ENCODE data around the genes CNIH2, BRMS1 and ZDHHC24.

DNA sequence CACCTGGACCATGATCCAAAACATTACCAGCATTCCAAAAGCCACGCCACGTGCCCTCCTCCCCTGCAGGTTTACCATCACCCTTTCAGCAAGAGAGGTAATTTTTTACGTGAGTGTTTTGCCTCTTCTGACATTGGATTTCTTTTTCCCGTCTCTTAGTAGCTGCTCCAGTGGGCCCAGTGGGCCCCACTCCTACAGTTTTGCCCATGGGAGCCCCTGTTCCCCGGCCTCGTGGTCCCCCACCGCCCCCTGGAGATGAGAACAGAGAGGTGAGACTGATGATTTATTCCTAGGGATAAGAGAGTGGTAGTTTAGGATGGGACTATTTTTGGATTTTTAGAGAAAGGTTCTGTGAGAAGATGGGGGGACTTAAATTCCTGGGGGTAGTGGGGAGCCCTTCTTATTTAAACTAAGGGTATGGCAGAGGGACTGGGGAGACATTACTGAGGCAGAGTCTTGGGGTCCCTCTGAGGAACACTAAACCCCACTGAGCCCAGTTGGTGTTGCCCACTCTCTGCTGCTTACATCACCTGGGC lies 5.0 kb downstream of the SF3B2 start:
- RRBS, 2 experiments: no CpG with 5 or more reads among the region's 7 CpGs

GRCh38 chr11:66059482-66060183 lies 7.5 kb downstream of the SF3B2 start:
- RRBS, 2 experiments: no CpG with 5 or more reads among the region's 19 CpGs

DNA sequence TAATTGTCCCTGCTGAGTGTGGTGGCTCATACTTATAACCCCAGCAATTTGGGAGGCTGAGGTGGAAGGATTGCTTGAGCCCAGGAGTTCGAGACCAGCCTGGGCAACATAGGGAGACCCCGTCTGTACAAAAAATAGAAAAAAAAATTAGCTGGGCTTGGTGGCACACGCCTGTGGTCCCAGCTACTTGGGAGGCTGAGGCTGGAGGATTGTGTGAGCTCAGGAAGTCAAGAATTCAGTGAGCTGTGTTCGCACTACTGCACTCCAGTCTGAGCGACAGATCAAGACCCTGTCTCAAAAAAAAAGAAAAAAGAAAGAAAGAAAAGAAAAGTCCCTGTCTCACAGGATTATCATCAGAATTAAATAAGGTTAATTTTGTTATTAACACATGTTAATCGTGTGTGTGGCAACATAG lies 10.9 kb downstream of the PACS1 start:
- RRBS, 2 experiments: no CpG with 5 or more reads among the region's 6 CpGs

DNA sequence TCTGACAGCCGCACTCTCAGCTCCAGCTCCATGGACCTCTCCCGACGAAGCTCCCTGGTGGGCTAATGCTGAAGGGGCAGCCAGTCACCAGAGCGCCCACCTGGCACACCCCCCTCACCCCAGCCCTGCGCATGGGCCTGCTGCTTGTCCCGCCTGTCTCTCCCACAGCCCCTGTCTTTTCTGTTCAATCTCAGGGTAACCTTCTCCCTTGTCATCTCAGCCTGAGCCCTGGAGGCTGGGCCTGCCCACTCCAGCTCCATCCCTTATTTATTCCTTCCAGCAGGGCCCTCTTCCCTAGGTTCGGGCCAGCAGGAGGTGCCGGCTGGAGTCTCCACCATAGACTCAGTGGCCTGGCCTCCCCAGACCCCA lies 1.6 kb upstream of the RAB1B start:
- RRBS, 2 experiments: 19 to 21% methylated on average over 1 of the region's 8 CpGs

DNA sequence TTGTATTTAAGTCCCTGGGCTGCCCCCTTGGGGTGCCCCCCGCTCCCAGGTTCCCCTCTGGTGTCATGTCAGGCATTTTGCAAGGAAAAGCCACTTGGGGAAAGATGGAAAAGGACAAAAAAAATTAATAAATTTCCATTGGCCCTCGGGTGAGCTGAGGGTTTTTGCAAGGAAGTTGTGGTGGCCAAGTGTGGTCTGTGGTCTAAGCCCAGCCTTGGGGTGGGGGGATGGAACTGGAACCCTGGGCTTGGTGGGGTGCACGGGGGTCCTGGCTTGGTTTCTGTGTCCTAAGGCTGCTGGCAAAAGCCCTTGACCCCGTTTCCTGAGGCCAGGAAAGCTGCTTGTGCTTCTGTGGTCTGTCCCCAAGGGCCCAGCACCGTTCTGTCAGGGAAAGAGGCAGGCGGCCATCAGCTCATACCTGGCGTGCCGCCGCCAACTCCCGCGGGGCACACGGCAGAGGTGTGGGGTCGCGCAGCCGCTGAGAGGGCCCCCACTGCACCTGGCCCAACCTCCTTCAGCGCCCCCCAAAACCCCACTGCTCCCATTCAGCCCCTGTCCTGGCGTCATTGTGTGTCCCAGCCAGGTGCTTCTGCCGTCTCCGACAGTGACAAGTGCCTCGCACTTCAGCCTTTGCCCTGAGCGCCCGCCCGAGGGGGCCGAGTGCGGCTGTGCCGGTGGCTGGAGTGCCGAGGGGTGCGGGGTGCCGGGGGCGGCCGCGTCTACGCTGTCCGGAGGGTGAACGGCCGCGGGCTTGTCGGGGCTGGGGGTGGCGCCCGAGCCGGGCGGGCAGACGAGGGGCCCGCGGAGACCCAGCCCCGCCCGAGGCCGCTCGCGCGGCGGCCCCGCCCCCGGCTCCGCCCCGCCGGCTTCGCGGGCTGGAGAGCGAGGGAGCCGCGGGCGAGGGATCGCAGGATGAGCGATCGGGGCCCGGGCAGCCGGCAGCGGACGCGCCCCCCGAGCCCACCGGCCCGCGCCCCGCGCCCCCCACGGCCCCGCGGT lies at the start of gene CNIH2:
Gene CNIH2, plus strand, starts transcription at position 857 of the 999 bp plus-strand sequence.
- RRBS, 2 experiments: 1 to 2% methylated on average over 40 of the region's 80 CpGs

GRCh38 chr11:66282014-66283288 lies 4.5 kb downstream of the CNIH2 start:
- RRBS, 2 experiments: no CpG with 5 or more reads among the region's 50 CpGs

GRCh38 chr11:66312753-66313688 lies 3.8 kb downstream of the CD248 start:
- RRBS, 2 experiments: 7% methylated on average over 27 of the region's 64 CpGs

- RRBS, 2 experiments: under 1 to 2% methylated on average over 16 to 18 of the region's 61 CpGs
Measured at GRCh38 chr11:66344760-66345671, at the start of gene BRMS1. Gene BRMS1, minus strand, starts transcription at chr11:66345104.

GRCh38 chr11:66371069-66371265 lies 593 bp downstream of the SLC29A2 start:
- RRBS, 2 experiments: no CpG with 5 or more reads among the region's 12 CpGs

- RRBS, 2 experiments: under 1 to 2% methylated on average over 10 to 16 of the region's 44 CpGs
Measured at GRCh38 chr11:66466008-66466832, 485 bp upstream of the PELI3 start.

DNA sequence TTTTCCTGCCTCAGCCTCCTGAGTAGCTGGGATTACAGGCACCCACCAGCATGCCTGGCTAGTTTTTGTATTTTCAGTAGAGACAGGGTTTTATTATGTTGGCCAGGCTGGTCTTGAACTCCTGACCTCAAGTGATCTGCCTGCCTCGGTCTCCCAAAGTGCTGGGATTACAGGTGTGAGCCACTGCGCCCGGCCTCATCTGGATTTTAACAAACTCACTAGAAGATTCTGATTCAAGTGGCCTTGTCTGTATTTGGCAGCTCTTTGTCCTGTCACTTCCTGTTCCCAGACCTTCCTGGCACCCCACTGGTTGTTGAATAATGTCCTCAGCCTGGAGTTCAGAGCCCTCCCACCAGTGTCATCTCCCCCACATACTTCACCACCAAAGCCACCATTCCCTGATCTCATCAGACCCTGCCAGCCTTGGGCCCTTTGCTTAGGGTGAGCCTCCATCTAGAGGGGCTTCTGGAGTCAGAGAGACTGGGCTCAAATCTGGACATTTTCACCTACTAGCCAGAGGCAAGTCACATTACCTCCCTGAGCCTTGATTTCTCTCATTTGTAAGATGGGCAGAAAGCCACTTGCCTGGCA lies 3.3 kb downstream of the PELI3 start:
- RRBS, 2 experiments: no CpG with 5 or more reads among the region's 3 CpGs

- RRBS, 2 experiments: 1% methylated on average over 24 to 28 of the region's 50 CpGs
Measured at GRCh38 chr11:66545955-66546483, at the start of gene ZDHHC24. Gene ZDHHC24, minus strand, starts transcription at chr11:66546048.

- RRBS, 2 experiments: 1 to 3% methylated on average over 8 to 13 of the region's 37 CpGs
Measured at GRCh38 chr11:66615907-66616559, 397 bp upstream of the RBM14 start.

DNA sequence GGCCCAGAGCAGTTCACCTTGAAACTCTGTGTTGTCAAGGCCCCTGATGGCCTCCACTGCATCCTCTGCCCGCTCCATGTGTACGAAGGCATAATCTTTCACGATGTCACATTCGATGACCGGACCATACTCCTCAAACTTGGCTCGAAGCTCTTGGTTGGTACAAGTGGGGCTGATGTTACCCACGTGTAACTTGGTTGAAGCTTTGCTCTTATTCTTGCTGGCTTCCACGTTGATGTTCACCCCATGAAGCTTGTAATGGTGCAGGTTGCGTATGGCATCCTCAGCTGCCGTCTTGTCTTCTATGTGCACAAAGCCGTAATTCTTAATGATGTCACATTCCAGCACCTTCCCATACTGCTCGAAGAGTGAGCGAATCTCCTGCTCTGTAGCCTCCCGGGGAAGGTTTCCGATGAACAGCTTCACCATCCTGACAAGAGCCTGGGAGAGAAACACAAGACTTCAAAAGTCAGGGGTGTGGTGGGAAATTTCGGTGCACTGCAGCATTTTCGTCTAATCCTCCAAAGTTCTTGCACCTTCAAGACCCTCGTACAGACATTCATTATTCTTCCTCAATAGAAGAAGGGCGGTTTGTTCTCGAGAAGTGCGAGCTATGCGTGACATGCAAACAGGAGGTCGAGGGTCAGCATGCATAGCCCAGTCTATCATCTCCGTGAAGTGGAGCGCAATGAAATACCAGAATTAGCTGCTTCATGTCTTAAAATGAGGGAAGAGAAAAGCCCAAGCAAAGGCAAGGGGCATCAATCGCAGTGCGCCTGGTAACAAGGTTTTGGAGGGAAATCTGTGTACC lies 831 bp downstream of the RBM4B start:
- RRBS, 2 experiments: no CpG with 5 or more reads among the region's 27 CpGs

GRCh38 chr11:66699446-66699929 lies 21.8 kb upstream of the RBM4B start:
- RRBS, 2 experiments: no CpG with 5 or more reads among the region's 7 CpGs

- RRBS, 2 experiments: under 1 to 1% methylated on average over 36 to 39 of the region's 121 CpGs
Measured at GRCh38 chr11:66727957-66728714, 880 bp downstream of the SPTBN2 start.

DNA sequence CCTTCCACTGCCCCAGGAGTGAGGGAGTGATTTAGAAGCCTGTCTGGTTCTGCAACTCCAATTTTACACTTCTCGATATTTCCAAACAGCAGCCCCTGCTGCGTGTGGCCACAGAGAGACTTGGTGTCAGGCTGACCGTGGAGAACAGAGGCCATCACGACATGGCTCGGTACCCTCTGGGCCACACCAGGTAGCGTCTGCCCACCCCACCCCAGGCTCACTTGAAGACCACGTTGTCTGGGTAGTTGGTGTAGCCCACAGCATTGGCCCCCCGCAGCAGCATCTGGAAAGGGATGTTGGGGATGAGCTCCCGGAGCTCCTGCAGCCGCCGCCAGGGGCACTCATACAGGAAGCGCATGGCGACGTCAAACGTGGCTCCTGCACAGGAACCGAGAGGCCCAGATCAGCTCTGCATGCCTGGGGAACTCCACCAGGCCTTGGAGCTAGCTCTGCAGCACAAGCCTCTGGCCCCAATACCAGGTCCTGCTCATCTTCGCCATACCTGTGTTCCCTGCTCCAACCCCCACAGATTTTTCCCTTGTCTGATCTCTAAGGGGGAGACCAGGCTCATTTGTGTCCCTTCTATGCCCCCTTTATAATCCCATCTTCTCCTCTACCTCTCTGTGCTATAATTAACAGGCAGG lies 5.2 kb upstream of the LRFN4 start:
- RRBS, 2 experiments: no CpG with 5 or more reads among the region's 17 CpGs

- RRBS, 2 experiments: 88% methylated on average over 10 of the region's 41 CpGs
Measured at GRCh38 chr11:66857580-66858243, 848 bp downstream of the LRFN4 start.

- RRBS, 2 experiments: no CpG with 5 or more reads among the region's 32 CpGs
Measured at GRCh38 chr11:66882756-66883593, 26.1 kb downstream of the LRFN4 start.

GRCh38 chr11:67240219-67241003 lies 25.9 kb upstream of the GRK2 start:
- RRBS, 2 experiments: no CpG with 5 or more reads among the region's 21 CpGs

Measured in bronchial epithelial cell (primary cell).